Measurements from ENCODE around the gene TNFRSF1A.

GRCh38 chr12:6133414-6133763 is 8.9 kb upstream of the VWF start:
- RRBS, result no CpG with 5 or more reads among the region's 7 CpGs

DNA sequence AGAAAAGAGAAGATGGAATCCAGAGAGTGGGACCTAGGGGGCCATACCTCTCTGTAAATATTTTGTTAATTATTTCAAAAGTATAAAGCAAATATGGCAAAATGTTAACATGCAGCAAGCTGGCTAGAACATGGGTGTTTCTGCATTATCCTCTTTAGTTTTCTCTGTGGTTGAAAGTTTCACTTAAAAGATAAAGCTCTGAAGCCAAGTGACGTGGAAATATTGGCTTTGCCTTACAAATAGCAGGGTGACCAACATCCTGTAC is 10.5 kb upstream of the VWF start:
- RRBS, result no CpG with 5 or more reads among the region's 1 CpG

GRCh38 chr12:6199226-6200298 is 638 bp upstream of the CD9 start:
- RRBS, result 2% methylated on average over 5 of the region's 58 CpGs

DNA sequence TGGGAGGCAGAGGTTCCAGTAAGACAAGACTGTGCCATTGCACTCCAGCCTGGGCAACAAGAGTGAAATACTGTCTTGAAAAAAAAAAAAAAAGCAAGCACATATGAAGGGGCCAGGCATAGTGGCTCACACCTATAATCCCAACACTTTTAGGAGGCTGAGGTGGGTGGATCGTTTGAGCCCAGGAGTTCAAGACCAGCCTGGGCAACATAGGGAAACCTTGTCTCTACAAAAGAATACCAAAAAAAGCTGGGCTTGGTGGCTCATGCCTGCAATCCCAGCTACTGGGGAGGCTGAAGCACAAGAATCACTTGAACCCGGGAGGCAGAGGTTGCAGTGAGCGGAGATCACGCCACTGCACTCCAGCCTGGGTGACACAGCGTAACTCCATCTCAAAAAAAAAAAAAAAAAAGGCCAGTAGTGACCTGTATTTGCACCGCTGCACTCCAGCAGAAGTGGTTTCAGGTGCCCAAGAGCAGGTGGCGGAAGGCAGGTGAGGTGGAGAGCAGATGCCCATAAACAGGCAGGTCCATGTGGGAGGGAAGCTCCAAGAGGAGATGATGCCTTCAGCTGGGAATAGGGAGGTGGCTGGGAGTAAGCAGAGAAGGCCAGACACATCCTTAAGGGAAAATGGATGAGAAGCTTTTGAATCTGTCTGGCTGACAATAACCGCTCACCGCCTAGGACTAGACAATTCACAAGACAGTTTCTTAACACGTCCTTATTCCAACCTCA is 44.2 kb upstream of the PLEKHG6 start:
- RRBS, result no CpG with 5 or more reads among the region's 10 CpGs

DNA sequence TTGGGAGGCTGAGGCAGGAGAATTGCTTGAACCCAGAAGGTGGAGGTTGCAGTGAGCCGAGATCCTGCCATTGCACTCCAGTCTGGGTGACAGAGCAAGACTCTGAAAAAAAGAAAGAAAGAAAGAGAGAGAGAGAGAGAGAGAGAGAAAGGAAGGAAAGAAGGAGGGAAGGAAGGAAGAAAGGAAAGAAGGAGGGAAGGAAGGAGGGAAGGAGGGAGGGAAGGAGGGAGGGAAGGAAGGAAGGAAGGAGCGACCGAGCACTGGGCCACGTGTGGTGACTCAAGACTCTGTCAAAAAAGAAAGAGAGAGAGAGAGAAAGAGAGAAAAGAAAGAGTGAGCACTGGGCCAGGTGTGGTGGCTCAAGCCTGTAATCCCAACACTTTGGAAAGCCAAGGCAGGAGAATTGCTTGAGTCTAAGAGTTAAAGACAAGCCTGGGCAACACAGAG is 16.4 kb upstream of the PLEKHG6 start:
- RRBS, result no CpG with 5 or more reads among the region's 4 CpGs

- RRBS, result no CpG with 5 or more reads among the region's 6 CpGs
These were observed 12.6 kb upstream of the PLEKHG6 start for GRCh38 chr12:6297913-6298232.

DNA sequence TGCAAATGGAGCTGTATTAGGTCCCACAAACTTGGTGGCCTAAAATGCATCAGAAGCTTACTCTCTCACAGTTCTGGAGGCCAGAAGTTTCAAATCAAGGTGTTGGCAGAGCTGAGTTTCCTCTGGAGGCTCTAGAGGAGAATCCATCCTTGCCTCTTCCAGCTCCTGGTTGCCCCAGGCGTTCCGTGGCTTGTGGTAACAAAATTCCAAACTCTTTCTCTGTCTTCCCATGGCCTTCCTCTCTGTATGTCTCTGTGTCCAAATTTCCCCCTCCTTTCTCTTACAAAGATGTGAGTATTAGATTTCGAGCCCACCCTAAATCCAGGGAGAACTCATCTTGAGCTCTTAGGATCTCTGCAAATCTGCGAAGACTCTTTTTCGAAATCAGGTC is 9.8 kb downstream of the PLEKHG6 start:
- RRBS, result no CpG with 5 or more reads among the region's 5 CpGs

GRCh38 chr12:6334944-6336078 is 6.6 kb downstream of the TNFRSF1A start:
- RRBS, result no CpG with 5 or more reads among the region's 23 CpGs

- RRBS, result no CpG with 5 or more reads among the region's 22 CpGs
These were observed at the start of gene TNFRSF1A for GRCh38 chr12:6341474-6342430. Gene TNFRSF1A, minus strand, starts transcription at chr12:6342076.

GRCh38 chr12:6492055-6492480 is 994 bp downstream of the MRPL51 start:
- RRBS, result no CpG with 5 or more reads among the region's 10 CpGs

DNA sequence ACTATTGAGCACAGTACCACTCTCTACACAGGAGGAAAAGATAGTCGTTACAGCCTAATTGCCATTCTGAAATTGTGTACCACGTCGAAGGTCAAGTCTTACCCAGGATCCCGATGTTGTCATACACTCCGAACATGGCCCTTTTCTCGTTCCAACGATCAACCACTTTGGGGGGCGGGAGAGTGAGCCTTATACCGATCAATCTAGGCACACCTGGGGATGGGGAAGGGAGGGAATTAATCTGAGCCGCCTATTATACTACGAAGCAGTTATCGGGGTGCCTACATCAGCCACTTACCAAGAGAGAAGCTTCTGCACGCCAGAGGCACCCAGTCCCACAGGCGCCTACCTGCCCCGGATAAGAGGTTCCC is 317 bp downstream of the MRPL51 start:
- RRBS, result no CpG with 5 or more reads among the region's 15 CpGs

DNA sequence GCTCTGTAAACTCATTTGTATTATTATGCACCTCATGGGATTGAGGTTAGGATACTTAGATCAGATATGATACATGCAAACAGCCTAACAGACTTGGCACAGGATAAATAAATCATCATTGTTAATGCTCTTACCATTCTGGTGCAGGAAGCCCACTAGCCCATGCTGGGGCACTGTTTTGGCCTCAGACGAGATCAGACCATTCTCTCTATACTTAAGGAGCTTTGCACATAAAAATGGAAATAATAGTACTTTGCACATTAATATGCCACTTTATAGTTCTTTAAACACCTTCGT is 466 bp downstream of the NCAPD2 start:
- RRBS, result no CpG with 5 or more reads among the region's 2 CpGs

DNA sequence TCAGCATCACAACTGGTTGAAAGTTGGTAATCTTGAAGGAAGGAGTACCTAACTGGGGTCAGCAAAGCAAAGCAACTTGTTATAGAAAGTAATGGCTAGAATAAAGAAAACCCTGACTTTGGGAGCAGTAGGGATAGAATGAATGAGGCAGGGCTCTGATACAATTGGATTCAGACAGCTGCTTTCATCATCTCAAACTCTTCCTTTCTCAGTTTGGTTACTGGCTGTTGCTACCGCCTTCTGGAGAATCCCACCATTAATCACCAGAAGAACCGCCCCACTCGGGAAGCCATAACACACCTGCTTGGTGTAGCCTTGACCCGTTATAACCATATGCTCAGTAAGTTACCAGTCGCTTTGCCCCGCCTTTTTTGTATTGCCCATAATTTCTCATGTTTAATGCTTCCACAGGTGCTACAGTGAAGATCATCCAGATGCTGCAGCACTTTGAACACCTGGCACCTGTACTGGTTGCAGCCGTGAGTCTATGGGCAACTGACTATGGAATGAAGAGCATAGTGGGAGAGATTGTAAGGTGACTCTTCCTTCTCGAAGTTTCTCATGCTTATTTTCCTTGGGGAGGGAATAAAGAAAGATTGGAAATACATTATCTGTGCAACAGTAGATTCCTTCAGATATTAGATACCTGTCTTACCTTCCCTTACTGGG is 20.1 kb upstream of the GAPDH start:
- RRBS, result no CpG with 5 or more reads among the region's 8 CpGs

GRCh38 chr12:6533194-6533663 is 1.1 kb upstream of the GAPDH start:
- RRBS, result 5% methylated on average over 1 of the region's 11 CpGs

GRCh38 chr12:6551432-6552615 is 4.0 kb downstream of the IFFO1 start:
- RRBS, result 98% methylated on average over 3 of the region's 22 CpGs

- RRBS, result no CpG with 5 or more reads among the region's 15 CpGs
These were observed 4.5 kb downstream of the NOP2 start for GRCh38 chr12:6563346-6564295.

- RRBS, result no CpG with 5 or more reads among the region's 2 CpGs
These were observed 6.3 kb upstream of the NOP2 start for GRCh38 chr12:6574265-6574947.

DNA sequence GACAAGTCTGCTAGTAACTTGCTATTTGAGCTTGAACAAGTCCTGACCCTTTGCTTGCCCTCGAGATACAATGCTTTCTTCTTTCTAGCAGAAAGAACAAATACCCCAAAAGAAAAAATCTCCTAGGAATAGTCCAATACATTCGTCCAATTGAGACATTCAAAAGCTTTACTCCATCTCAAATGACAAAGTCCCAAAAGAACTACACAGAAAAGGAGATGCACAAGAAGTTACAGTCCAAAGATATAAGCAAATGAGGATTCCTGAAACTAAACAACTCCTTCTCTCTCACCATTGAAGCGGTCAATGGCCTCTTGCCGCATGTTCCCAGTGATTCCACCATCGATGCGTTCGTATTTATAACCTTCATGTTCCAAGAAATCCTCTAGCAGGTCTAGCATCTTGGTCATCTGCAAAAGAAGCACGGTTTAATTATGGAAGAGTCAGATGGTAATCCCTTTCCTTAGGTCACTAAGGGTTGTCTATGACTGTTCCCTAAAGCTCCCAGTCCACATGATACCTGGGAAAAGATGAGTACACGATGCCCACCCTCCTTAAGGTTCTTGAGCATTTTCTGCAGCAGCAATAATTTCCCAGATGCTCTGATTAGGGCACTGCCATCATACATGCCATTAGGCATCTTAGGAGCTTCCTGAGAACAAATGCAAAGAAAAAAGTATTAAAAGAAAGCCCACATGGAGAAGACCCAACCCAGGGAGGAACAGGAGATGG is 15.8 kb downstream of the CHD4 start:
- RRBS, result no CpG with 5 or more reads among the region's 9 CpGs

- RRBS, result no CpG with 5 or more reads among the region's 5 CpGs
These were observed 406 bp downstream of the LPAR5 start for GRCh38 chr12:6635270-6635836.

DNA sequence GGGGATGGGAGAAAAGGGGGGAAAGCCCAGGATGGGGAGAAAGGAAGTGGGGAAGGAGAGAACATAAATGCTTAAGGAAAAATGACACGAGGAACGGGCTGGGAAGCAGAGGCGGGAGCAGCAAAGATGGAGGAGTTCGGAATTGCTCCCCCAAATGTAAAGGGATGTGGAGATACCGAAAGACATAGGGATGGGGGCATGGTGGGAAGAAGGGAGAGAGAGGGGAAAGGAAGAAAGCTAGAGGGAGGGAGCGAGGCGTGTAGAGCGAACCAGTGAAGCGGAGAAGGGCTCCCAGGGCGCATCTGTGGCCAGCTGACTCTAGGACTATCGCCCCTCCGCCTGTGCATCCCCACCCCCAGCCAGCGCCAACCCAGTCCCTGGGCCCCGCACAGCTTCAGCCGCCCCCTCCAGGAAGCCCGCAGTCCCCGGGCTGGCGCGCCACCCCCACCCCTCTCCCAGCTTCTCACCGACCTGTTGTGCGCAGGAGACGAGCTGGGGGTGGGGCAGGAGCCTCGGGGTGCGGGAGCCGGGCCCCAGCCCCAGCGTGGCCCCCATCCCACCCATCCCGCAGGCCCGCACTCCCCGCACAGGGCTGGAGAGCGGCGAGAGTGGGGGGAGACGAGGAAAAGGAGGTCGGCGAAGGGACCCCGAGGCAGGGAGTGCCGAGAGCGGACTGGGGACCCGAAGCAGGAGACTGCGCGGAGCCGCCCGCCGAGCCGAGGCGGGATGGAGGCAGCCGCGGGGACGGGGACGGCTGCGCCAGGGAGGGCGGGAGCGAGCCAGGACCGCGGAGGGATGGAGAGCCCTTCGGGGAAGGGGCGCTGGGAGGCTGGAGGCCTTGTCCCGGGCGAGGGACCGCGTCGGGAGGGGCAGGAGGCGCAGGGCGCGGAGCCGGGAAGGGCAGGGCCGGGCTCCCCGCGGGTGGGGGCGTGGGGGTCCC is 681 bp downstream of the PIANP start:
- RRBS, result 3% methylated on average over 12 of the region's 69 CpGs